Cardiac fibroblast (primary cell): Measurements from ENCODE around the gene TRPV1.

GRCh38 chr17:3029474-3029838 lies 34.0 kb downstream of the OR1D5 start:
- RRBS = no CpG with 5 or more reads among the region's 11 CpGs

GRCh38 chr17:3386106-3386867 lies 557 bp downstream of the OR1R1P start:
- RRBS = 21% methylated on average over 10 of the region's 79 CpGs

DNA sequence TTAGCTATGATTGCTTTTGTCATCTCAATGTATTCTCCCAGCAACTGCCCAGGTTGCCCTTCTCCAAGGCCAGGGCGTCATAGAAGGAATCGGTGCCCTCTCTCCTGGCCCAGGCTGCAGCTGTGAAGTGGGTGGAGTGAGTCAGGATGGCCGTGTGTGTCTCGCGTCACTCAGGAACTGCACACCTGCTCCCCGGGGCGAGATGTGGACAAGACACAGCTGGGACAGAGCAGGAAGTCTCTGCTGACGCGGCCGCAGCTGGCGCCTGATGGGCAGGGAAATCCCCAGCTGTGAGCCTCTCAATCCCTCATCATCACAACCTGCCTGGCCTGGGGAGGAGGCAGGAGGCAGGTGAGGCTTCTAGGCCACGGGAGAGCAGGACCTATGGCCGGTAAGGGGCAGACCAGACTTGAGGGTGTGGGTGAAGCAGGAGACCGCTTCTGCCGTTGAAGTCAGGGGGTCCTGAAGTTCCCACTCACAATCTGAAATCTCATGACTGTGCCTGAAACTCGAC lies 971 bp upstream of the TRPV3 start:
- RRBS = no CpG with 5 or more reads among the region's 16 CpGs

- RRBS = no CpG with 5 or more reads among the region's 4 CpGs
These were observed at the start of gene TRPV1 for GRCh38 chr17:3609252-3609475. Gene TRPV1 (minus strand): TSS chr17:3609411.

DNA sequence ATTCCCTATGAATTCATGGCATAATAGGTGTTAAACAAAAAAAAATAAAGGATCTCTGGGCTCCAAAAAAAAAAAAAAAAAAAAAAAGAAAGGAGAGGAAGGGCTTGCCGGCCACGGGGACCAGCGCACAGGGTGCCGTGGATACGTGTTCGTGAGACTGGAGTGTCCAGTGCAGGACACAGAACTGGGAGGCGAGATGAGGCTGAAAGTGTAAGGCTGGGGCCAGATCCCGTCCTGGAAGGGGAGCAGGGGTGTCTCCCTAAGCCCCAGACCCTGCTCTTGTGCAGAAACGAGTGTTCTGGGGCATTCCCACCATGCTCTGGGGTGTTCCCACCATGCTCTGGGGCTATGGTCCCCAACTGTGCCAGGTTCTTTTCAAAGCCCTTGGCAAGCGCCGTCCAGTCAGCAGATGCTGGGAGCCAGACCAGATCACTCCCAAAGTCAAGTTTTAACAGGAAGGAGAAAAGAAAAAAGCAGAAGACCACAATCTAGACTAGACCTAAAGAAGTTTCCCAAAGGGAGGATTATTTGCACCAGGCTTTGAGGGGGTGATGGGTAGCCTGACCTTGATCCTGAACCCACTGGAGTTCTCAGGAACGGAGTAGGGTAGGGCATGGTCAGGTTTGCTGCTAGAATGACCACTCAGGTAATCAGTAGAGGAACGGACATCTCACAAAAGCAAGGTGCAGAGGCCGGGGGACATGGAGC lies 2.5 kb downstream of the TAX1BP3 start:
- RRBS = no CpG with 5 or more reads among the region's 14 CpGs

- RRBS = no CpG with 5 or more reads among the region's 9 CpGs
These were observed 37.7 kb downstream of the ITGAE start for GRCh38 chr17:3763160-3763741.

- RRBS = no CpG with 5 or more reads among the region's 26 CpGs
These were observed 1.6 kb upstream of the ITGAE start for GRCh38 chr17:3802187-3803356.

DNA sequence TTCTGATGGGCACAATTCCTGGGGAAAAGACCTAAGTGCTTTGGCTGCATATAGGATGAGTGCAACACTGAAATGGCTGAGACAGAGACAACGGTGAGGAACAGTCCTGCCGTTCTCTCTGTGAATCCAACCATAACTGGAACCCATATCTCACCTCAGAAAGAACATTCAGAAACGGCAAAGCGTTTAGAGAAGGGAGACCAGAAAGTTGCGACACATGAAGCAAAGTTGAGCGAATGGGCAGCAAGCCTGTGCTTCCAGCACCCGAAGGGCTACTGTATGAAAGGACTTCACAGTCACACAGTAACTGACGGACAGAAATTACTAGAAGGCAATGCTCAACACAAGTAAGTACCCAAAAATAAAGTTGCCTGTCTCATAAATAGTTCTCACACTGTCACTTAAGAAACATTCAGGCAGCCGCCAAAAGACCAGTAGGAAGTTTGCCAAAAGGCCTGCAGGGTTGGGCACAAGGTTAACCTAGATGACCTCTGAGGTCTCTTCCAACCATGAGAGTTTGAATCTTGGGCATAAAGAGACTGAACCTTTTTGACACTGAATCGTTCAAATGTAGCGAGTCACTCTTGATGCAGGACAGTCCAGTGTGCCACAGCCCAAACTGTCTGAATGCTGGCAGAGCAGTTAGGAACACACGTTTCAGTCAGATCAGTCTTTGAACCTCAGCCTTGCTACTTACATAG lies 10.6 kb downstream of the NCBP3 start:
- RRBS = no CpG with 5 or more reads among the region's 12 CpGs

GRCh38 chr17:3915012-3915868 lies 1.0 kb downstream of the P2RX1 start:
- RRBS = no CpG with 5 or more reads among the region's 15 CpGs

GRCh38 chr17:3915869-3916280 lies 390 bp downstream of the P2RX1 start:
- RRBS = 56% methylated on average over 5 of the region's 24 CpGs

- RRBS = 66% methylated on average over 10 of the region's 19 CpGs
These were observed 2.6 kb upstream of the P2RX1 start for GRCh38 chr17:3918726-3919387.

GRCh38 chr17:3944063-3944499 lies 20.2 kb downstream of the ATP2A3 start:
- RRBS = no CpG with 5 or more reads among the region's 10 CpGs

DNA sequence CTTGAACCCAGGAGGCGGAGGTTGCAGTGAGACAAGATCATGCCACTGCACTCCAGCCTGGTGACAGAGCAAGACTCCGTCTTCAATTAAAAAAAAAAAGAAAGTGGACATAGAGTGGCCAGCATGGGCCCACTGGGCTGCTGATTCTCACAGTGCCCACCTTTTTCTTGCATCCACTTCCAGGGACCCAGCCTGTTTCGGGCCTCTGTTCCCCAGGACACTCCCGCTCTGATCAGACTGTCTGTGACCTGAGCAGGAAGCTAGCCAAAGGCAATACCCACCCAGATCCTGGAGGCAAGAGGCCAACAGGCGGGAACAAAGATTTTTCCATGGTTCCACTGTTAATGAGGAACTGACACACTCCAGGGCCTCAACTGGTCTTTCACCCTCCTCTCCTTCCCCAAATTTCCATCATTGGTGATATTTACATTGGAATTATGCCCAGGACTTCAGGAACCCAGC lies 14.1 kb upstream of the ATP2A3 start:
- RRBS = no CpG with 5 or more reads among the region's 5 CpGs

DNA sequence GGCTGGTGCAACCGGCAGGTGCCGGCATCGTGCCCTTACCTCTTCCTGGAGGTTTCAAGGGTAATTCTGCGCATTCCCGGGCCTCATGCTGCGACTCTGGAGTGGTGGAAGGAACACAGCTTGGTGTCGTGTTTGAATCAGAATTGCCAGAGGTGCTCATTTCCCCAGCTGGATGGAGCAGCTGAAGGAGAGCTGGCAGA lies 16.2 kb upstream of the ATP2A3 start:
- RRBS = 81% methylated on average over 2 of the region's 7 CpGs

DNA sequence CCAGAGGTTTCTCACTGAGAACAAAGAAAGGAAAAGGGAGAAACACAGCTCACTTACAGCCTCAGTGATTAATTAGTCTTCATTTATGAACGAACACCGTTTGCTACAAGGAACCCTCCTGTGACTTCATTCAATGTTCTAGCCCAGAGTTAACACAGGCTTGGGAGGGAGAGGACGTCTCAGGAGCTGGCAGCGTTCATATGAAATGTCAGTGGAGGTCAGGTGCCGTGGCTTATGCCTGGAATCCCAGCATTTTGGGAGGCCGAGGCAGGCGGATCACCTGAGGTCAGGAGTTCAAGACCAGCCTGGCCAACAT lies 16.5 kb upstream of the ATP2A3 start:
- RRBS = no CpG with 5 or more reads among the region's 7 CpGs

DNA sequence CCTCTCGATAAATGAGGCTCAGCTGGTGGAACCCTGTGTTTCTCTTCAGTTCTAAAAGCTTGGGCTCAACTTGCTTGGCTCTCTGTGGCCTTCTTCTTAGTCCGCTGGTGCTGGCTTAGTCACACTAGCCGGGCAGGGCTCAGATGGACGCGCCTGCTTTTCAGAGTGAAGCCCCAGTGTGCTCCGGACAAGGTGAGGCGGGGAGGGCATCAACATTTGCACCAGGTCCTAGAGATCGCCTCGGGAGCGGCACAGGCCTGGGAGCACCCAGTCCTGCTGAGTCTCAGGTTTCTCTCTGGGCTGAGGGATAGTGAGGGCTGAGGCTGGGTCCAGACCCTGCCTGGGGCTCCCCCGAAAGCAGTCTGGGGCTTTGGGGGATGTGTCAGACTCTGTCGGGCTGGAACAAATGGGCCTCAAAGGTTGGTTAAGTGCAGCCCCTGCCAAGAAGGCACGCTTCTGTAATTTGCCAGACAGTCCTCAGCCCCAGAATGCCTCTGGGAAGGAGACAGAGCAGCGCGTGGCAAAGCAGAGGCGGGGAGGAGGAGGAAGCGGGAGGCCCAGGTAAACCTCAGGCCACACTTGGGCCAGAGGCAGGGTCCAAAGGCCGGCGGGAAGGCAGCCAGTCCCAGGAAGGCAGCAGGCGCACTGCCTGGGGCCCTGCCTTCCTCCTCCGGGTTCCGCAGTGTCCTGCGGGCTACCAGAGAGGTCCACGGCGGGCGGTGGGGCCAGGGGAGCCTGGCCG lies 39.3 kb upstream of the ATP2A3 start:
- RRBS = 71% methylated on average over 8 of the region's 27 CpGs

DNA sequence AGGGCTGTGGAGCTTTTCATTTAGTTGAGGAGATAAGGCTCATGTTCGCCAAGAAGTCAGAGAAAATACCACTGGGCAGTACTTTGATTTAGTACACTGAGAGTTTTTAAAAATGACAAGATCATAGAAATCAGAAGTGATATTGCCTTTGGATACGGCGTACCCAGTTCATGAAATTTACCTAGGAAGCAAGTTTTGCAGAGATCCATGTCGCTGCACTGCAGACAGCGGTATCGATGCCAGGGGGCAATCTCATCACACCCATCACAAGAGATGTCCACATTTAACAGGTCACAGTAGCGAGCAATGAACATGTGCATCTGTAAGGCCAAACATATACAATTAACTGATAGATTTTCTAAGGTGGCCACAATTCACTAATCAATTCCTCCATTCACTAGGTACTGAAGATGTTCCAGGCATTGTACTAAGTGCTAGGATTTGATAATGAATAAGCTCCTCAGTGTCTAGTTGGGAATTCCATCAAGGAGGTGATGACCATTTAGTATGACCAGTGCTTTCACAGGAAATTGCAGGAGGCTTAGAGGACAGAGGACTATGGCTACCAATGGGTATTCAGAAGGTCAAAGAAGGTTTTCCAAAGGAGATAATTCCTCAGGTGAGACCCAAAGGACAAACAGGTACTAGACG lies 88.8 kb downstream of the ZZEF1 start:
- RRBS = no CpG with 5 or more reads among the region's 8 CpGs

DNA sequence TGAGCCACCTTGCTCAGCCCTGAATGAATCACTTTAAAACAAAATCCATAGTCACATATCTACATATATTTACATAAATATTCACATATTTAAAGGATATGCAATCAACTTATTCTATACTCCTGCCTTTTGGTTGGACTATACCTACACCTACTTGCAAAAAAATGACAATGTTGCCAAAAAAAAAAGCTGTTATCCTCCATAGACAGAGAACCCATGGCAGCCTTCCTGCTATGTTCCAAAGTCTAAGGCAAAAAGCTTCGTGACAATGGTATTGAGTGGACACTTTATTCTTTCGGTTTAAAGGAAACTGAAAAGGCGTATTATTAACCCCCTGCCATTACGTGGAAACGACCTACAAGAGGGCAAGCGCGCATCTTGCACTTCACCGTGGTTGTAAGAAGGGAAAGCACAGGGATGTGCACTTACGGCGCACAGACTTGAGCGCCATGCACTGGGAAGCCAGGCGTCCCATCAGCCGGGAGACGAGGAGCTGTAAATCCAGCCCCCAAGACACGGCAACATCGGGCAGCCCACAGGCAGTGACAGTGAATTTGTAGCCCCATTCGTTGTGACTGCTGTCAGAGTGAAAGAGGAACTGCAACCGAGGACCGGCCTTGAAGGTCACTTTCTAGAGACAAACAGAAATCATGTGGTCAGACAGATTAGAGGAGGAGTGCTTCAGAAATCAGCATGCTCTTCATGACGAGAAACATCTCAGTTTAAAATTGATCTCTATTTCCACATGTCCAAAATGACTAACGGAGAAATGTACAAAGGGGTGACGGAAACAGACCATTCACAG lies 68.9 kb downstream of the ZZEF1 start:
- RRBS = no CpG with 5 or more reads among the region's 22 CpGs

DNA sequence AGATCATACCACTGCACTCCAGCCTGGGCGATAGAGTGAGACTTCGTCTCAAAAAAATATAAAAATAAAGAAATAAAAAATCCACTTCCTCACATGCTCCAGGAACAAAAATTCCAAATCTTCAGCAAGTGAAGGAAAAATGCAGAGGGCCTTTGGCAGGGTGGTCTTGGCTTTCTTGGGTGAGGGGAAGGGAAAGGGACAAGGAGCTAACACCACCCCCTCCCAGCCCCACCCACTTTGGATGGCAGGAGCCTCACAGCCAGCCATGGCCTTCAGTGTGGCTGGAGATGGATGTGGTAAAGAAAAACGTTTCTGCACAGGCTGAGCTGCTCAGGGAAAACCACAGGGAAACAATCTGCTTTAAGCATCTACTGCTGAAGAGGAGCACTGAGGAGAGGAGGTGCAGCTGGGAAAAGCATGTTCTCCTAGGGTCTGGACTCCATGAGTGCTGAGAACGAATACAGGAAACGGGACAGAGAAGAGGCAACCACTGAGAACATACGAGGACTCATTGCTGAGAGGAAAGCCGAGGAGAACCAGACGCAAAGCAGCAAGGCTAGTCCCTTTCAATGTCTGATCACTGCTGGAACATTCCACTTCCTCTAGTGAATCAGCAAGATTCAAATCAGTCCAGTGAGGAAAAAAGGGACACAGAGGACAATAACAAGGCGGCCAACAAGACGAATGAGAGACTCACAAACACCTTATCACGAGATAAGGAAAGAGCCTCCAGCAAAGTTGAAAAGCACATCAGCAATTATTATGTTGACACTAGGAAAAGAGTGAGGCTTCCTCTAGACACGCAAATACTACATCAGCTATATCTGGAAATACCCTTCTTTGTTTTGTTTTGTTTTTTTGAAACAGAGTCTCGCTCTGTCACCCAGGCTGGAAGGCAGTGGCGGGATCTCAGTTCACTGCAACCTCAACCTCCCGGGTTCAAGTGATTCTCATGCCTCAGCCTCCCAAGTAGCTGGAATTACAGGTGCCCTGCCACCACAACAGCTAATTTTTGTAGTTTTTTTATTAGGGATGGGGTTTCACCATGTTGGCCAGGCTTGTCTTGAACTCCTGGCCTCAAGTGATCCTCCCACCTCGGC lies 41.7 kb downstream of the ZZEF1 start:
- RRBS = no CpG with 5 or more reads among the region's 16 CpGs

DNA sequence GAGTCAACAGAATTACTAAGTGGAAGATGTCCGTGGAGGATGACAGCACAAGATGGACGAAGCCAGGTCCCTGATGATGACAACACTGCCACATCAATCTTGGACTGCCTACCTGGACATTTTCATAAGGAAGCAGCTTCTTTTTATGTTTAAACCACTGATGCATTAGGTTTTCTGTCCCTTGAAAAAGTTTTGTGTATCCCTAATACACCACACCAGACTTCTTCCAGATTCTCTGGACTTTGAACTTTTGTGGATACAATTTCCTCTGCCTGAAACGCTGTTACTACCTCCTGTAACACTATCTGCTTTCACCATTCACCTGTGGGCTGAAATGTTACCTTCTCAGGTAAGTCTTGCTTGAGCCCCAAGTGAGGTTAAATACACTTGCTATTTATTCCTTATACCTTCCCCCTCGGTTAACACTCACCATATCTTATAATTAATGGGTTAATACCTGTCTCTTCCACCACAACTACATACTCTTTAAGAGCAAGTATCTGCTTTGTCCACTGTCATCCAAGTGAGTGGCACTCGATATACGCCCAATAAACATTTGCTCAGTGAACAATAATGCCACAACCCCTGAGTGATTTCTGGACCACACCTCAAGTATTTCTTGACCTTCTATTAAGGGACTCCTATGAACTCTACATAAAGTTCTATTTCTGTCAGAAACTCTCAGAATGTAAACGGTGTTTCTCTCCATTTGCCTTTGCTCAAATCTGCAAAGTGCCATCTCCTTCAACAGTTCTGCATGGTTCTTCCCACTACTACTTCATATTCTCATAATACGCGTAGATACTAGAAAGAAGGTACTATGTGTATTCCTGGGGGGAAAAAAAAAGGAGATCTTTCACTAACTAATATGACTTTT lies 2.6 kb downstream of the ZZEF1 start:
- RRBS = no CpG with 5 or more reads among the region's 9 CpGs